Epithelial cell of proximal tubule (primary cell): ENCODE results near the genes H1-1, H4C1, H2AC4, H4C3 and H2BC9.

- RAMPAGE, long total RNA = no peak
- RRBS = no CpG with 5 or more reads among the region's 21 CpGs
Measured at GRCh38 chr6:25027003-25027622, 91.4 kb upstream of the RIPOR2 start.

GRCh38 chr6:25041735-25042507 is 106.2 kb upstream of the RIPOR2 start:
- RAMPAGE, long total RNA = no peak
- RRBS = no CpG with 5 or more reads among the region's 21 CpGs

DNA sequence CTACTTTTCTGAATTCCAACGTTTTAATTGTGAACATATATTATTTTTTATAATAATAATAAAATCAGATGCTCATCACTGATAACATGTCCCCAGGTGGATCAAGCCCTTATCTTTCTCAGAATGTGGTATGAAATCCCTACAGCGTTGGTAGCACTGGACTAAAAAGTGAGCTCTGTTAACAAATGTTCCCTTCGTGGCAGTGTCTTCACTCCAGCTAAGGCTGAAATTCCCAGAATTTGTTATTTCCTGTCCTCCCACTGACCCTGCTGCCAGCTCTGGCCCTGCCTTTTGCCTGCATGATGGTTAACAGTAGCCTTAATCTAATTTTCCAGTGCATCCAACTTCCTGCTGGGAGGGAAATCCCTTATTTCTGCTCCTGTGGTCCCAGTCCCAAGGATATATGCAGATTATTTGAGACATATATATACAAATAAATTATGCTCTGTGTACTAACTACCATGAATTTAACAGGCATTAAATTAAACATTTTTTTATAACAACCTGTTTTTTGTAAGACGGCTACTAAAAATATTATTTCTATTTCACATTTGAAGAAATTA is 157.2 kb upstream of the CARMIL1 start:
- RAMPAGE, long total RNA = no peak
- RRBS = no CpG with 5 or more reads among the region's 4 CpGs

DNA sequence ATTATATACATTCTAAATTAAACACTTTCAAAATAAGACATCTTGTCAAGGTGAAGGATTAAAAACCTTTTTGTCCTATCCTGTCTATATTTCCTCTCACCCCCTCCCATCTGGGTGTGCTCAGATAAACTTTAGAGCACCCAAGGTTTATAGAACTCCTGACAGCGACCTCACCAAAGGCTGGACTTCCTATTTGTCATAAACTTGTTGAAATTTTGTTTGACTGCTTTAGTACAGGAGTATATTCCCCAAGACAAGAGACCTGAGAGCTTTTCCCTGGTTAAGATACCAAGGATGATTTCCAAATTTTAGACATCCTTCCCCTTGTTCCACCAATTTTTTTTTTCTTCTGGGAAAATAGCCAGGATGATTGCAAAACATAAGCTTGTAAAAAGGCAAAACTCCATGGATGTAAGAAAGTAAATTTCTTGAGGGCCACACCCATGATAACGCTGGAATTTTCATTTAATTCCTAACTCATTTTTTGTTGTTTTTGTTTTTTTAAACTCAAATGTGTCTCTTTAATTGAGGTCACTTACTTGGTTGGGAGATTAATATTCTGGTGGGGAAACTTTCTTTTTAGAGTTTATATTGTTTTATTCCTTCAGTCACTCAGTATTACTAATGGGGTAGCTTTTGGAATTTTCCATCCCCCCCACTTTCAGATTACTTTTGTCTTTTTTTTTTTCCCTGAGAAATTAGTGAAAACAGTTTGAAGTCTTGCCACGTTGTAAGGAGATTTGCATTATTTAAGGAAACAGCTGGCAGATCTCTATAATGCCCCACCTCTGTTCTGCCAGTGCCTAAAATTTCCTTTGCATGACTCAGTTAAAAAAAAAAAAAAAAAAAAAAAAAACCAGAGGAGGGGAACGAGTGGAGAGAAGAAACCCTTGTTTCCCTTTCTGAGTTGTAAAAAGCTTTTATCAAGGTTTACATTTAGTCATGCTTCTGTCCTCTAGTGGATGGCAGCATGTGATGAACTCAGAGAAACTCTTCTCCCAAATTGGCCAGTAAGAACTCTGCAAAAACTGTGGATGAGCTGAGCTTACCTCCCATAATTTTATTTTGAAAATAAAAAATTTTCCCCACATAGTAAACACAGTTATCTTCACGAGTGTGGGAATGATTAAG is 33.3 kb downstream of the CARMIL1 start:
- RAMPAGE, long total RNA = no peak
- RRBS = no CpG with 5 or more reads among the region's 5 CpGs

DNA sequence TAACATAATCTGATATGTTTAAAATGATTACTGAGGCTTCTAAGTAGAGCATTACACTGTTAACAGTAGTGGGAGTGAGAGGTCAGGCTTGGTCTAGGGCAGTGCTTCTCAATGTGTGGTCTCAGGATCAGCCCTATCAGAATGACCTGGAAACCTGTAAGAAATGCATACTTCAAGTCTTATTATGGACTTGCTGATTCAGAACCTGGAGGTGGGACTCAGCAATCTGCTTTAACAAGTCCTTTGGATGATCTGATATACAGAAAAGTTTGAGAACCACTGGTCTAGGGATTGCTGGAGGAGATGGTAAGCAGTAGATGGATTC is 47.2 kb downstream of the CARMIL1 start:
- RAMPAGE, long total RNA = no peak

DNA sequence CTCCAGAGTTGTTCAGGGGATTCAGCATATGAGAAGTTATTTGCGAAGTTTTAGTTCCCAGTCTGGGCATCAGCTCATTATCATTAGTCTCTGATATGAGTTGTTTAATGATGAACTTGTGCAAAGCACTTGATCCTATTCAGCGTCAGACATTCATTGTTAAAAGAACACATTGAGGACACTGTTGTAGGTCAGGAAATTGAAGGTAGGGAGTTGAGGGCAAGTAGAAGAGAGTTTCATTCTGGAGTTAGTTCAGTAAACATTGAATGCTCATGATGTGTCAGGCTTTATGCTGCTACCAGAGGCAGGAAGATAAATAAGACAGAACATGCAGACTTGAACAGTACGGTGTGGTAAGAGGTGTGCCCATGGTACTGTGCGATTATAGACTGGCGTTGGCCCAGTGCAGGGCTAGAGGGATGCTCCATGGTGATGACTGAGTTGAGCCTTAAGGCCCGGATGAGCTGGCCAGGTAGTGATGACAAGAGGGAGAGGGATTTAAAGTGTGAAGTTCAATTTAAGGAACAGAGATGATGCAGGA is 50.7 kb downstream of the CARMIL1 start:
- RAMPAGE, long total RNA = no peak
- RRBS = no CpG with 5 or more reads among the region's 6 CpGs

GRCh38 chr6:25440043-25440410 is 160.9 kb downstream of the CARMIL1 start:
- RAMPAGE, long total RNA = no peak
- RRBS = no CpG with 5 or more reads among the region's 1 CpG

DNA sequence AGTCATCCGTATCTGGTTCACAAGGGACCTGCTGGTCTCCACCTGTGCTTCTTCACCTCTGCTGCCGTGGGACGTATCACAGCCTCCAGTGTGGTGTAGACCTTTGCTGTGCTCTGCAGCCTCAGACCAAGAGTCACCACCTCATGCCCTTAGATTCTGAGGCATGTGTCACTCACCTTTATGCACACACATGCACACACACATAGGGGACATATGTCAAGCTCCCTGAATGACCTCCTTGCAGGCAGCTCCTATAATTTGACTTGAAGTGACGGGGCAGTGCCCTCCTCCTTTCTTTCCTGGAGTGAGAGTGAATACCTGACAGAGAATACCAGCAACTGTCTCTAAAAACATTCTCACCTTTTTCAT is 3.4 kb downstream of the SLC17A4 start:
- RAMPAGE, long total RNA = no peak
- RRBS = no CpG with 5 or more reads among the region's 4 CpGs

DNA sequence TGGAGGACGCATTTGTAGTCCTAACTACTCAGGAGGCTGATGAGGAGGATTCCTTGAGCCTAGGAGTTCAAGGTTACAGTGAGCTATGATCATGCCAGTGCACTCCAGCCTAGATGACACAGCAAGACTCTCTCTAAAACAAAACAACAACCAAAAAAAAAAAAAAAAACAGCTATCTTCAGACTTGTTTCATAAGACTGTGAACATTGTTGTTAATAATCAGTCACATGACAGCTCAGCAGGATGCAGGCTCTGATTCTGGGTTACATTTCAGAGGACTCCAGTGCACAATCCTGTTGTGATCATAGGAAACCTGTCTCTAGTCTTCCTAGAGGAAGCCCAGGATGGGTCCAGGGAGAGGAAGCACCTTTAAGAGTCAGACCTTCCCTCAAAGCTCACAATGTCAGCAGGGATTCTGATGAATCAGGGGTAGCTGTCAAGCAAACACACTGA is 2.2 kb upstream of the SLC17A3 start:
- RAMPAGE, long total RNA = no peak
- RRBS = no CpG with 5 or more reads among the region's 1 CpG

DNA sequence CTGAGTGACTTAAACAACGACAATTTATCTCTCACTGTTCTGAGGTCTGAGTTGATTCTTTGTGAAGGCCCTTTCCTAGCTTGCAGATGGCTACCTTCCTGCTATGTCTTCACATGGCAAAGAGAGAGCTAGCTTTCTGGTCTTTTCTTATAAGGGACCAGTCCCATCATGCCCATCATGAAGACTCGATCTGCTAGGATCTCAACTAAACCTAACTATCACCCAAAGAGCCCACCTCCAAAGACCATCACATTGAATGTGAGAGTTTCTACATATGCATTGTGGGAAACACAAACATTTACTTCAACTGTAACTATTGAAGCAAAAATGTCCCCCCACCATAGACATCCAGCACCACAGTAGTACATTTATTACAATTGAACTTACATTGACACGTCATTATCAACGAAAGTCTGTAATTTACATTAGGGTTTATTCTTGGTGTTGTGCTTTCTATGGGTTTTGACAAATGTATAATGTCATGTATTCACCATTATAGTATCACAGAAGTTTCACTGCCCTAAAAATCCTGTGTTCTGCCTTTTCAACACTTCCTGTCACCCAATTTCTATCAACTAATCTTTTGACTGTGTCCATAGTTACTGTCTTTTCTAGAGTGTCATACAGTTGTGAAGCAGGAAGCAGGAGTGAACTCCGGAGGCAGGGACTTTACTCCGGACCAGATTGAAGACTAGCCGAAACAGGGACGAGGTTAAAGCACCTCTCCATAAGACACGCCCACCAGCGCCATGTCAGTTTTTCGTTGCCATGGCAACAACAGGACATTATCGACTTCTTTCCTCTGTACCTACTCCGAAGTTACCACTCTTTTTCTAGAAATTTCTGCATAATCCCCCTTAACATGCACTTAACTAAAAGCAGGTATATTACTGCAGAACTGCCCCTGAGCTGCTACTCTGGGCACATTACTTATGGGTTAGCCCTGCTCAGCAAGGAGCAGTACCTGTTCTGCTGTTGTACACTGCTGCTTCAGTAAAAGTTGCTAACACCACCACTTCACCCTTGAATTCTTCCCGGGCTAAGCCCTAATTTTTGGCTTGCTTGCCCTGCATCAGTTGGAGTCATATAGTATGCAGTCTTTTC is 25.0 kb downstream of the TRIM38 start:
- RAMPAGE, long total RNA = no peak
- RRBS = no CpG with 5 or more reads among the region's 14 CpGs

- RAMPAGE, long total RNA = start-site peak on the minus strand at chr6:26017676-26017789, 1,252 and 104 reads in 2 replicates
- RRBS = 15% methylated on average over 5 of the region's 47 CpGs
Measured at GRCh38 chr6:26017214-26018190, at the start of gene H1-1. Gene H1-1 (minus strand): TSS chr6:26017787.

GRCh38 chr6:26021034-26021993 is at the start of gene H4C1:
Gene H4C1 (plus strand): TSS chr6:26021649.
- RAMPAGE, long total RNA = no peak
- RRBS = no CpG with 5 or more reads among the region's 60 CpGs

DNA sequence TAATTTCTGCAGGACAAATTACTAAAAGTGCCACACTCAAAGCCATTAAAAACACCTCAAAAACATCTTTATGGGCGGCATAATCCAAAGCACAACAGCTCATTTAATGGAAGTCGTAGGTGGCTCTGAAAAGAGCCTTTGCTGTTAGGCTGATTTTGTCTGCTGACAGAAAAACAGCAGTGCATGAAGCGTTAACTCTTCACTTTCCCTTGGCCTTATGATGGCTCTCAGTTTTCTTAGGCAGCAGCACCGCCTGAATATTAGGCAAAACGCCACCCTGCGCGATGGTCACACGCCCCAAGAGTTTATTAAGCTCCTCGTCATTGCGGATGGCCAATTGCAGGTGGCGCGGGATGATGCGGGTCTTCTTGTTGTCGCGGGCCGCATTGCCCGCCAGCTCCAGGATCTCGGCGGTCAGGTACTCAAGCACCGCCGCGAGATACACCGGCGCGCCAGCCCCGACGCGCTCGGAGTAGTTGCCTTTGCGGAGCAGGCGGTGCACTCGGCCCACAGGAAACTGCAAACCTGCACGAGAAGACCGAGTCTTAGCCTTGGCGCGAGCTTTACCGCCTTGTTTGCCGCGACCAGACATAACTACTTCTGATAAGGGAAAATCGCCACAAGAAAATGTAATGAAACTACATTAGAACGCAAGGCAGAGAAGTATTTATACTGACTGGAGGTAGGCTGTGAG is at the start of gene H2AC4:
Gene H2AC4, minus strand, starts transcription at position 642 of the 694 bp plus-strand sequence.
- RAMPAGE, long total RNA = no peak
- RRBS = no CpG with 5 or more reads among the region's 41 CpGs

DNA sequence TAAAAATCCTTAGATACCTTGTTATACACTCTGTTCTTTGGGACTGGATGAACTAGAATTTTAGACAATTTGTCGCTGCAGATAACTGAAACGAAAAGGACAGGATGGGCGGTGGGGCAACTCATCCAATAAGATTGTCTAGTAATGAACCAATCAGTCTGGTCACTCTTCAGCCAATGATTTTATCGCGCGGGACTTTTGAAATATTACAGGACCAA is 157 bp upstream of the H3C3 start:
- RAMPAGE, long total RNA = no peak
- RRBS = no CpG with 5 or more reads among the region's 6 CpGs

DNA sequence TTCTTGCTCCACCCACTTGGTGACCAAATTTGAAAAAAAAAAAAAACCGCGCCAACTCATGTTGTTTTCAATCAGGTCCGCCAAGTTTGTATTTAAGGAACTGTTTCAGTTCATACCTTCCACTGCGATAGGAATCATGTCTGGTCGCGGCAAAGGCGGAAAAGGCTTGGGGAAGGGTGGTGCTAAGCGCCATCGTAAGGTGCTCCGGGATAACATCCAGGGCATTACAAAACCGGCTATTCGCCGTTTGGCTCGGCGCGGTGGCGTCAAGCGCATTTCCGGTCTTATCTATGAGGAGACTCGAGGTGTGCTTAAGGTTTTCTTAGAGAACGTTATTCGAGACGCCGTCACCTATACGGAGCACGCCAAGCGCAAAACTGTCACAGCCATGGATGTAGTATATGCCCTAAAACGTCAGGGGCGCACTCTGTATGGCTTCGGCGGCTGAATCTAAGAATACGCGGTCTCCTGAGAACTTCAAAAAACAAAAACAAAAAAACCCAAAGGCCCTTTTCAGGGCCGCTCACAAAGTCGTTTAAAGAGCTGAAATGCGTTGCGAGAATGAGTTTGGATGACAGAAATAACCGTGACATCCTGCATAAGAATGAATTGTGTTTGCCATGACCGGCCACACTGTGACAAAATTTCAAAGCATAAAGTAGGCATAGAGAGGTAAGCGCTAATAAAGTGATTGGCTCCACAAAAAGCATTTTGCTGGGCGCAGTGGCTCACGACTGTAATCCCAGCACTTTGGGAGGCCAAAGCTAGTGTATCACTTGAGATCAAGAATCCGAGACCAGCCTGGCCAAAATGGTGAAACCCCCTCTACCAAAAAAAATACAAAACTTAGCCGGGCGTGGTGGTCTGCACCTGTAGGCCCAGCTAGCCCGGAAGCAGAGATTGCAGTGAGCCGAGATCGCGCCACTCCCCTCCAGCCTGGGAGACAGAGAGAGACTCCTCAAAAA is at the start of gene H4C3:
Gene H4C3, plus strand, starts transcription at position 122 of the 965 bp plus-strand sequence.
- RAMPAGE, long total RNA = no peak
- RRBS = 1% methylated on average over 11 of the region's 49 CpGs

- RAMPAGE, long total RNA = no peak
- RRBS = no CpG with 5 or more reads among the region's 8 CpGs
Measured at GRCh38 chr6:26122308-26122765, 1.4 kb downstream of the H2BC4 start.

DNA sequence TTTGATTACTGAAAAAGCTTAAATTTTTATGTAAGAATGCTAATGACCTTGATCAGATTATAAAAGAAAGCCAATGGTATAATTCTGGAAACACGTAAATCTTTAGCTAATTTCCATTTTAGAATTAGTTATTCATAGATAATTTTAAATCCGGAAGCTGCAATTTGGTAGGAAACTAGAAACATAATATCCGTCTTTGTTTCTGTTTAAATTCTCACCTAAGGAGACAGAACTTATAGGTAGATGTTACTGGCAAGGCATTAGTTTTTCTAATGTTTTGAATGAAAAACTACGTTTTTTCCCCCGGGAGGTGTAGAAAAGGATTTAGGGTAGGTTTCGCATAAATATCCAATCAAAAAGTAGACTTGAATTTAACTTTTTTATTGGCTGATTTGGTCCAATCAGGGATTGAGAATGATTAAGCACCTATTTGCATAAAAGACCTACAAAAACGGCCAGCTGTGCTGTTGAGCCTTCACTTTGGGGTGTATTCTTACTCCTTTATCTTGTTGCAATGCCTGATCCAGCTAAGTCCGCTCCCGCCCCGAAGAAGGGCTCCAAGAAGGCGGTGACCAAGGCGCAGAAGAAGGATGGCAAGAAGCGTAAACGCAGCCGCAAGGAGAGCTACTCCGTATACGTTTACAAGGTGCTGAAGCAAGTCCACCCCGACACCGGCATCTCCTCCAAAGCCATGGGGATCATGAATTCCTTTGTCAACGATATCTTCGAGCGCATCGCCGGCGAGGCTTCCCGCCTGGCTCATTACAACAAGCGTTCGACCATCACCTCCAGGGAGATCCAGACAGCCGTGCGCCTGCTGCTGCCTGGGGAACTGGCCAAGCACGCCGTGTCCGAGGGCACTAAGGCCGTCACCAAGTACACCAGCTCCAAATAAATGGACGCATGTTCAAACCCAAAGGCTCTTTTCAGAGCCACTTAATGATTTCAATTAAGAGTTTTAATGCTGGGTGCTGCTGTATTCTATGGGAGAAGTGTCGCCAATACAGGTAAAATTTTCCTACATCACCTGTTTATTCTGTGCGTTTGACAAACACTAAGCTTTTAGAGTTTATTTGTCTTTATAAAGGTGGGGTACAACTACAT is at the start of gene H2BC9:
Gene H2BC9, plus strand, starts transcription at position 478 of the 1,104 bp plus-strand sequence.
- RAMPAGE, long total RNA = start-site peak on the plus strand centred at position 476 of the sequence, 5 bp wide, 2,238 and 472 reads in 2 replicates
- RRBS = no CpG with 5 or more reads among the region's 37 CpGs

DNA sequence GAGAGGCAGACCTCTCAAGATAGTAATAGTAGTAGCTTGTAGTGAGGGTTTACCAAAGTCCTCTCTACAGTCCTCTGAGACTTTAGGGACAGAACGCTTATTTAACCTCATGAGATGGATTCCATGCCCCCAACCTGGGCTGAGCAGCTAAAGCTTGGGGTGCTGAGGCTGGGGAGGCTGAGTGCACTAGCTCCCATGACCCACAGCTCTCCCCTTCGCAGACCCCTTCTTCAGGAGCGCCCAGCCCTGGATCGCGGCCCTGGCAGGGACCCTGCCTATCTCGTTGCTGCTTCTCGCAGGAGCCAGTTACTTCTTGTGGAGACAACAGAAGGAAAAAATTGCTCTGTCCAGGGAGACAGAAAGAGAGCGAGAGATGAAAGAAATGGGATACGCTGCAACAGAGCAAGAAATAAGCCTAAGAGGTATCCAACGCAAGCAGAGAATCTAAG is 7.7 kb downstream of the BTN3A3 start:
- RAMPAGE, long total RNA = no peak
- RRBS = no CpG with 5 or more reads among the region's 10 CpGs

DNA sequence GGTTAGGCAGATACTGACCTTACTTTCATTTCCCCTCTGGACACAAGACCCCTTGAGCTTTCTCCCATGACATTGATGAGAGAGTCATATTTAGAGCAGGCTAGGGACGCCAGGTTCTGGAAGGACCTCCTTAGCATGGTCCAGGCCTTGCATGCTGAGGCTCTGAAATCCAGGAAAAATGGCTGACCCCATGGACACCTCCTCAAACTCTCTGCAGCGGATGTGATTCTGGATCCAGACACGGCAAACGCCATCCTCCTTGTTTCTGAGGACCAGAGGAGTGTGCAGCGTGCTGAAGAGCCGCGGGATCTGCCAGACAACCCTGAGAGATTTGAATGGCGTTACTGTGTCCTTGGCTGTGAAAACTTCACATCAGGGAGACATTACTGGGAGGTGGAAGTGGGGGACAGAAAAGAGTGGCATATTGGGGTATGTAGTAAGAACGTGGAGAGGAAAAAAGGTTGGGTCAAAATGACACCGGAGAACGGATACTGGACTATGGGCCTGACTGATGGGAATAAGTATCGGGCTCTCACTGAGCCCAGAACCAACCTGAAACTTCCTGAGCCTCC is 6.2 kb upstream of the BTN2A1 start:
- RAMPAGE, long total RNA = no peak
- RRBS = no CpG with 5 or more reads among the region's 12 CpGs

DNA sequence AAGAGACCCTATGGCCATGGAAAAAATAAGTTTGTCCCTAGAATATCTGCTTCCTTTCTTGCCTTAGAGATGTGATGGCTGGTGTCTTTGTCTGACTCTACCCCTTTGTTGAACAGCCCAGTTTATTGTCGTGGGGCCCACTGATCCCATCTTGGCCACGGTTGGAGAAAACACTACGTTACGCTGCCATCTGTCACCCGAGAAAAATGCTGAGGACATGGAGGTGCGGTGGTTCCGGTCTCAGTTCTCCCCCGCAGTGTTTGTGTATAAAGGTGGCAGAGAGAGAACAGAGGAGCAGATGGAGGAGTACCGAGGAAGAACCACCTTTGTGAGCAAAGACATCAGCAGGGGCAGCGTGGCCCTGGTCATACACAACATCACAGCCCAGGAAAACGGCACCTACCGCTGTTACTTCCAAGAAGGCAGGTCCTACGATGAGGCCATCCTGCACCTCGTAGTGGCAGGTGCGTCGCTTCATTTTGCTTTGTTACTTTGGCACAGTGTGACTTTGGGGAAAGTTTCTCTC is 1.7 kb downstream of the BTN2A1 start:
- RAMPAGE, long total RNA = no peak
- RRBS = no CpG with 5 or more reads among the region's 16 CpGs